ENCODE measurements around a stretch of chr7.

DNA sequence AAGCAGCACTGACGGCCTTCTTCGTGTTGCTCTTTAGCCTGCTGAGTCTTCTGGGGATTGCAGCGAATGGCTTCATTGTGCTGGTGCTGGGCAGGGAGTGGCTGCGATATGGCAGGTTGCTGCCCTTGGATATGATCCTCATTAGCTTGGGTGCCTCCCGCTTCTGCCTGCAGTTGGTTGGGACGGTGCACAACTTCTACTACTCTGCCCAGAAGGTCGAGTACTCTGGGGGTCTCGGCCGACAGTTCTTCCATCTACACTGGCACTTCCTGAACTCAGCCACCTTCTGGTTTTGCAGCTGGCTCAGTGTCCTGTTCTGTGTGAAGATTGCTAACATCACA lies 174 bp downstream of the TAS2R41 start:
- PRO-cap: no peak

- PRO-cap: no peak
Observed at GRCh38 chr7:144144459-144144915, 21.5 kb downstream of the OR2A14 start.

DNA sequence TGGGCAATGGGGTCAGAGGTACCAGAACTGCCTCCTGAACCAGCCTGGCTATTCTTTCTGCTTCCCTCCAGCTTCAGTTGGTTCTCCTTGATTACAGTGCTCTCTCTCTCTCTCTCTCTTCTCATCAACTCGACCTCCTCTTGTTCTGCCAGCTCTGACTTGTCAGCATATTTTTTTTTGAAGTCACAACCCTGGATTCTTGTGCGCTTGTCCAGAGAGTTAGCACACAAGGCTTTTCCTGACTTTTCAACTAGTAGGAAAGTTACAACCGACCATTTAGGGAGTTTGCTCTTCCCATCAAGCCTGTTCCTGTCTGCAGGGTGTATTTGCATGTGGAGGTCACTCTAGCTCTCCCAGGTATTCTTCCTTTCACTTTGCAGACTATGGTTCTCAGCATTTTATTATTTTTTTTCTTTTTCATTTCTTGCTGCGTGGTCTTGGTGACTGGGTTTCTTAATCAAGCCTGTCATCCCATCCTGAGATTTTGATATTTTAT lies 2.4 kb upstream of the ARHGEF35 start:
- PRO-cap: no peak

DNA sequence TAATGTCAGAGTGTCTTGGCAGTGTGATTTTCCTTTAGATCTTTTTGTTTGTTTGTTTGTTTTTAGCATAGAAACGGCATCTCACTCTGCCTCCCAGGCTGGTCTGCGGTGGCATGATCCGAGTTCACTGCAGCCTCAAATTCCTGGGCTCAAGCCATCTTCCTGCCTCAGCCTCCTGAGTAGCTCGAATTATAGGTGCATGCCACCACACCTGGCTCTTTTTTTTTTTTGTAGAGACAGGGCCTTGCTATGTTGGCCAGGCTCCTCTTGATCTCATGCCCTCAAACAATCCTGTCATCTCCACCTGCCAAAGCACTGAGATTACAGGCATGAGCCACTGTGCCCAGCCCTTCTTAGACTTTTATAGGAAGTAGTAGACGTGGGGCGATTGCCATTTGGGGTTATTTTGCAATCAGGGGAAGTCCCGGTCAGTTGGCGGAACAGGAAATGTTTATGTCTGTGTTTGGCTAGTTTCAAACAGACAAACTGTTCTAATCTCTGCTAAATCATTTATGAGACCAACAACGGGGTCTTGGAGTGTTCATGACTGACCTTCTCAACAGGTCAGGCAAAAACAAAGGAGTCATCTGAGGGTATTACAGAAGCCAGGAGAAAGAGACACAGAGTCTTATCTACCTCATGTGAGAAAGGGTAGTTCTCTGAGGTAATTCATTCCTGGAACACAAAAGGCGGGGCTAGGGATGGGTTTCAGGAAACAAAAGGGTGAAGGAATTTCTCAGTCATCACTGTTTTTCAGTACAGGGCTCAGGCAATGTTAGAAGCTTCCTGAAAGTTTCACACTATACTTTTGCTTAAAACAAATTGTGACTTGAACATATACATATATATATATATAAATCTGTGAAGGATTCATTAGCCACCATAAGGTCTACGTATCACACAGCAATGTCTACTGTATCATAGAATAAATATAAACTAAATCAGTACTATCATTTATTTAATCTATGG lies 6.5 kb upstream of the TPK1 start:
- PRO-cap: no peak

- PRO-cap: no peak
Observed at GRCh38 chr7:145845243-145846008, 271.2 kb upstream of the CNTNAP2 start.

GRCh38 chr7:148983288-148984340 lies 44.7 kb downstream of the PDIA4 start:
- PRO-cap: no peak

- PRO-cap: no peak
Observed at GRCh38 chr7:149178653-149178961, 16.7 kb upstream of the ZNF282 start.

DNA sequence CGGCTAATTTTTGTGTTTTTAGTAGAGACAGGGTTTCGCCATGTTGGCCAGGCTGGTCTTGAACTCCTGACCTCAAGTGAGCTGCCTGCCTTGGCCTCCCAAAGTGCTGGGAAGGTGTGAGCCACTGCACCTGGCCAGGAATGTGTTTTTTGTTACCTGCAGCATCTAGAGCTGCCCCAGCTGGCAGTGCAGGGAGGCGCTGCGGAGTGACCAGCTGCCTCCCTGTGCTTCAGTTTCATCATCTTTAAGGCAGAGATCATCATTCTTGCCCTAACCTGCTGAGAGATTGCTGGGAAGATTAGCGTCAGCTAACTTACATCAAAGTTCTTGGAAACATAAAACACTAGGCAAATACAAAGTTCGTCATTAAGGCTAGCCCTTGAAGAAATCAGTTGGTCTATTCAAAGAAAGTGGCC lies 2.3 kb downstream of the ZNF282 start:
- PRO-cap: no peak

GRCh38 chr7:149205610-149206494 lies 10.5 kb downstream of the ZNF282 start:
- PRO-cap: bidirectional peak, plus-strand start at chr7:149205881, minus-strand start at chr7:149205794

GRCh38 chr7:149228607-149229088 lies 10.8 kb upstream of the ZNF212 start:
- PRO-cap: no peak

DNA sequence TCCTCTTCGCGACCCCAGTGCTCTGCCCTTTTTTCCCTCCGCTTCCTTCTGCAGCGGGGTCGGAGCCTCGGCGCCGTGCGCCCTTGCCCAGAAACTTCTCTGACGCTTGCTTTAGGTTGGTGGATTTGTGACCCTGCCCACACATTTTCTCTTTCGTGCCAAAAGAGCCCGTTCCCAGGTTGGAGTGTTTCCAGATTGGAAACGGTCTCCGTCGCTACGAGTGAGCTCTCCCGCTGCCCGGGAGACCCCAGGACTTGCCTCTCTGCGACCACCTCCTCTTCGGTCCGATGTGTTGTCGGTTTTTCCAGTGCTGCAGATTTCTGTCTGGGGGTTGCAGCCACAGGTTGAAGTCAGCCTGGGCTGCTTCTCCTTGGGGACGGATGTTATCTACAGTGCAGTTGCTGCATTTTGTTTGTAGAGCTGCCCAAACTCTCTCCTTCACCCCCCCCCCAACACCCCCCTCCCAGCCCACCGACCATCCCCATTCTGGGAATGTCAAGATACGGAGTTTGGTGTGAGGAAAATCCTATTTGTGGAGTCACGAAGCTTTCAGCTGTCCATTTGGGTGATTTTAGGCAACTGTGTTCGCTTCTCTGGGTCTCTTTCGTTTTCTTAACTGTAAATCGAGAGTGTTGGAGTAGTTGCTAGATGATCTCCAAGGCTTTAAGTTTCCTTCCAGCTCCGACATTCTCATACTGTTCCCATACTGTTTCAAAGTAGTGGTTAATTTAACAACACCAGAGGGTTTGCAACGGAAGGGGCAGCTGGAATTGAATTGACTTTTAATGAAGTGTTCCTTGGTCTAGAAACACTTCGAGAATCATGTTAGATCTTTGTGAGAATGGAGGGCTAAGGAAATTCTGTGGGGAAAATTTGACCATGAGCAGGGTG lies 736 bp downstream of the ZNF212 start:
- PRO-cap: no peak

DNA sequence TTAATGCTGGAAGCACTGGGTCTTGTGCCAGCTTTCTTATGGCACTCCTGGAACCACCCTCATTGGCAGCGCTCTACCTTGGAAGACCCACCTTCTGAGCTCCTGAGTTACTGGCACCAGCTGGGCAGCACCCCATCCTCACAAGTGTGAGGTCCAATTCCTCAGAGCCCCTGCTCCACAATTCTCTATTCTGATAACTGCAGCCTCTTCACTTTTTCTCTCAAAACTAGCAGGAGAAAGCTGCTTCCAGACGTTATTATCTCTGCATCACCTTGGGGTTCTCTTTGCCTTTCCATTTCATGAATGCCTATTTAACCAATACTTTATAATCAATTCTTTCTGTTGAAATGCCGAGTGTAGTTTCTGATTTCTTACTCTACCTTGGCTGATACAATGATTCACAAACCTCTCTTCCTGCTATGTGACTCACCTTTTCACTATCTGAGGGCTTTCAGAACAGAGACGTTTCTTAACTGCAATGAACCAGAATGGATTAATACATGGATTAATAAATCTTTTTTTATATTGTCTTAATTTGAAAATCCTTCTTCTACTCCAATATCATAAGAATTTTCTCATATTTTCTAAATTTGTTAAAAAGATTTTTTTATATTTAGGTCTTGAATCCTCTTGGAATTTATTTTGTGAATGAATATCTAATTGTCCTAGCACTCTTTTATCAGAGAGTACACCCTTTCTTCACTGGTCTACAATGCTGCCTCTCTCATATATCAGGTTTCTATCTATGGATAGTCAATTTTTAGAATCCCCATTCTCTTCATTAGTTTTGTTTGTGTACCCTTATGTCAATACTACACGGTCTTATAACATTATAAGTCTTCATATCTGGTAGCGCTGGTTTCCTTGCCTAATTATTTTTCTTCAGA lies 46.4 kb upstream of the ZNF746 start:
- PRO-cap: no peak

DNA sequence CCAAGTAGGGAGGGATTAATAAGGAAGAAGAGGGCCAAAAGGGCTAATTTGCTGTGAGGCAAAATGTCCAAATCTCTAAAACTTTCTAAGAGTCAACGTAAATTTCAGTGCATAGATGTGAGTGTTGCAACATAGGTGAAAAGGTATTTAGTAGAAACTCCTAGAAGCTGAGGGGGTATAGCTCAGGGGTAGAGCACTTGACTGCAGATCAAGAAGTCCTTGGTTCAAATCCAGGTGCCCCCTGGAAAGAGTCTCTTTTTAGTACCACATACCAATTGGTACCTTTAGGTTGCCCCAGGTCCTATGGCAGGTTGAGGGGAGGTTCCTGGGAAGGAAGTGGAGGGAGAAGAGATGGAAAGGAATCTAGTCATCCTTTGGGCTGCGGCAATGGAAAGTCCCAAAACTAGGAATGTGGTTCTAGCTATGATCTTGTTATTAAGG lies 48.8 kb upstream of the ZNF746 start:
- PRO-cap: no peak

DNA sequence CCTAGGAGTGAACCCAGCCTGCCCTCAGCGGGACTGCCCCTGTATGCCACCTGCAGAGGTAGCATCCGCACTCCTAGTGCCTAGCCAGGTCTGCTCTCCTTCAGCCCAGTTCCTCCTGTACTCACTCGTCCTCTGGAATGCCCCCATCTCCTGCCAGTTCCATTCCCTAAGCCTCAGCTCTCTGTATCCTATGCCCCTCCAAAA lies 8.1 kb upstream of the KRBA1 start:
- PRO-cap: no peak

GRCh38 chr7:149764702-149765199 lies 8.6 kb downstream of the ZNF467 start:
- PRO-cap: no peak

- PRO-cap: no peak
Observed at GRCh38 chr7:149774157-149774666, 824 bp upstream of the ZNF467 start.

DNA sequence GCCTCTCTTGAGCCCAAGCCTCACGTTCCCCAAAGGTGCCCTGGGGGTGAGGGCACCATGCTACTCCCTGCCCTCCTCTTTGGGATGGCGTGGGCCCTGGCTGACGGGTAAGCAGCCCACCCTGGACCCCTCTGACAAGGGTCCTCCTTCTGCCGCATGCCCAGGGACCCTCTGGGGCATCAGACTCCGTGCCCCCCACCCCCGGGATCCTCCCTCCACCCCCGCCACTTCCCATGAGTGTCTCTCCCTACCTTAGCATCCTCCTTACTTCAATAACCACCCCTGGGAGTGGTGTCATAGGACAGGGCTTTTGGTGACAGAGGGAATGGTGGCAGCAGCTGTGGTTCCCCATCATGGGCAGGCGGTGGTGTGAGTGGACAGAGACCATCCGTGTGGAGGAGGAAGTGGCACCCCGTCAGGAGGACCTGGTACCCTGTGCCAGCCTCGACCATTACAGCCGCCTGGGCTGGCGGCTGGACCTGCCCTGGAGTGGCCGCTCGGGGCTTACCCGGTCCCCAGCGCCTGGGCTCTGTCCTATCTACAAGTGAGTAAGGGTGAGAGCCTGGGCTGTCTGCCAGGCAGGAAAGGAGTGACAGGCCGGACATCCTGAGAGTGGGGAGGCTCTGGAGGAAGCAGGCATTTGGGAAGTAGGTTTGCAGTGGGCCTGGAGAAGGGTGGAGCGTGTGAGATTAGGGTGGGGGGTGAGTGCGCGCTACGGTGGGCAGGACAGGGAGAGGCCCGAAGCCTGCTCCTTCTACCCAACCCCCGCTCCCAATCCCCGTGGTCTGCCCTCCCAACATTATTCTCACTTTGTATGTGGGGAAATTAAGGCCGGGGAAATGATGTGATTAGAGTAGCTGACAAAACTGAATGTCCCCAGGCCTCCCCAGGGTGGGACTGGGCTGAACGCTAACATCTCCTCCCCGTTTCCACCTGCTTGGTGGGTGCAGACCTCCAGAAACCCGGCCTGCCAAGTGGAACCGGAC lies 2.9 kb upstream of the ZNF467 start:
- PRO-cap: no peak

- PRO-cap: no peak
Observed at GRCh38 chr7:149821501-149822183, 16.5 kb upstream of the ZNF862 start.

DNA sequence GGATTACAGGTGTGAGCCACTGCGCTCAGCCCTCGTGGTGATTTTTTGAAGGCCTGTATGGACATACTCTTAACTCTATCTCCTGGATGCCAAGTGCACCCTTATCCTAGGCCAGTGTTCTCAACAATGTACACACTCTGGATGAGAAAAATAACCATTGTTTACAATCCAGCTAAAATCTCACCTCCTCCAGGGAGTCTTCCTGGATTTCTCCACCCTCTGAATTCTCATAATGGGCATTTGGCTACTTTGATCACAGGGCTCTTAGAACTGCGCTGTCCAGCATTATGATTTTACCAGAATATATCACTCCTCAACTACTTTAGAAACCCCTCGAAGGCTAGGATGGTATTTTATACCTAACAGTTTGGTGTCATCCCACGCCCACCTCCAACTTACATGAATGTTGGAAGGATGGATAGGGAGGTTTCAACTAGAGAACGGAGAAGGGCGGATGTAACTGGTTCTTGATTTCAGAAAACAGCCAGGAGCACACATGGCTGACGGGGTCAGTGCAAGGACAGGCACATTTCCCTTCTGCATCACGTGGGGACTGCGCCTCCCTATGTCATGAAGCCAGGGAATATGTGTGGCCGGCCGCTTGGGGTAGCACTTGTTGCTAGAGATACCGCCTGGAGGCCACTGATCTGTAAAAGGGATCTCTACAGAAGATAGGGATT lies 1.3 kb upstream of the ATP6V0E2 start:
- PRO-cap: unidirectional peak, plus-strand start at position 612 of the sequence

DNA sequence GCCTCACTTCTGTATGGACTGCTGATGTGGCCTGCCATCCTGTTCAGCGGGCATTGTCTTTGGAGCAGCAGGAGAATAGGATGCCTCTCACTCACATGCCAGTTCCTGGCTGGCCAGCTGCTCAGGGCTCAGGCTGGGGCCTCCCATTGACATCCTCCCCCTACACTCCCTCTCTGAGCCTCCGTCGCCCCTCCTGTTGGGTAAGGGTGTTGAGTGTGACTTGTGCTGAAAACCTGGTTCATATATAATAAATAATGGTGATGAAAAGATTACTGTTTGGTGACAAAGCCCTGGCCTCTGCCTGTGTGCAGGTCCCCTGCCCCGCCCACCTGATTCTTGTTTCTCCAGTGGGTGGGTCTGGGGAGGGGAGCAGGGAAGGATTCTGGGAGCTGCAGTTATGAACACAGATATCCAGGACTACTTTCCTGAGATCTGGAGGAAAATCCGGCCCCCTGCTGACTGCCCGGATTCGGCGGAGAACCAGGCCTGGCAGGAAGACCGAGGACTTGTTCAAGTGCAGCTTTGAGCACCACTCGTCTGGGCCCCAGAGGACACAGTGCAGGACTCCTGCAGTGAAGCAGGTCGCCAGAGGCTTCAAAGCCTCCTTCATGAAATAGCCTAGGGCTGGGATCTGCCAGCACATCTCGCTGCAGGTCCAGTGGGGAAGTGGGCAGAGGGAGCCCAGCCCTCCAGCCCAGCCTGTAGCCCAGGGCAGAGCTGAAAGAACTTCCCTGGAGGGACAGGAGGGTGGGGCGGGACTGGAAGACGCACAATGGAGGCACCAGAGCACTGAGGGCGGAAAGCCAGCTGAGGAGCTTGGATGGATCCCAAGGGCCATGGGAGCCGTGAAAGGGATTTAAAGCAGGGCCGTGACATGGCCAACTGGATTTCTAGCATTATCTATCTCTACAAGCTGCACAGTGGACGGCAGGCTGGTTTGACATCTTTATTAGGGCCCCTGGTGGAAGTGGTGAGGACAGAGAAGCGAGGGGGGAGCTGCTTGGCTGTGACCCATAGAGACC lies 7.0 kb downstream of the ATP6V0E2 start:
- PRO-cap: bidirectional peak, plus-strand start at position 468 of the sequence, minus-strand start at position 331 of the sequence; bidirectional peak, plus-strand start at position 742 of the sequence, minus-strand start at position 660 of the sequence